Hair follicle dermal papilla cell (primary cell): ENCODE data around the gene MFSD4B.

DNA sequence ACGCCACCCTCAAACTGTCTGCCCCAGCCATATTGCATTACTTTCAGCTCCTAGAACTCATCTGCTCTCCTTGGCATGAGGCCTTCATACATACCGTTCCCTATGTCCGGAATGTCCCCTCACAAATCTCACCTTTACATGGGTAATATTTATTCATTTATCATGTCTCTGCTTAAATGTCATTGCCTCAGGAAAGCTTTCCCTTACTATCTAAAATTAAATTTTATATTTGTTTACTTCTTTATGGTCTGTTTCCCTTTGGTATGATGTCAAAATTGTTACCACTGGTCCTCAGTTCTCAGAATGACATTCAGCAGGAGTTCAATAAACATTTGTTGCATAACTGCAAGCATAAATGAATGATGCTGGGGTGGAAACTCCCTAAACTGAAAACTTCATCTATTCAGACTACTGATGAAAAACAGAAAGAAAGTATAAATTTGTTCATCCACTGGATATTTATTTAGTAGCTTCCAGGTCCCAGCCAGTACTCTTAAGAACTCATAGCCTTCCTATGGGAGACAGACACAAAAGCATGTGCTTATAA lies 3.1 kb downstream of the SESN1 start:
- CAGE, long polyA plus RNA = no peak

DNA sequence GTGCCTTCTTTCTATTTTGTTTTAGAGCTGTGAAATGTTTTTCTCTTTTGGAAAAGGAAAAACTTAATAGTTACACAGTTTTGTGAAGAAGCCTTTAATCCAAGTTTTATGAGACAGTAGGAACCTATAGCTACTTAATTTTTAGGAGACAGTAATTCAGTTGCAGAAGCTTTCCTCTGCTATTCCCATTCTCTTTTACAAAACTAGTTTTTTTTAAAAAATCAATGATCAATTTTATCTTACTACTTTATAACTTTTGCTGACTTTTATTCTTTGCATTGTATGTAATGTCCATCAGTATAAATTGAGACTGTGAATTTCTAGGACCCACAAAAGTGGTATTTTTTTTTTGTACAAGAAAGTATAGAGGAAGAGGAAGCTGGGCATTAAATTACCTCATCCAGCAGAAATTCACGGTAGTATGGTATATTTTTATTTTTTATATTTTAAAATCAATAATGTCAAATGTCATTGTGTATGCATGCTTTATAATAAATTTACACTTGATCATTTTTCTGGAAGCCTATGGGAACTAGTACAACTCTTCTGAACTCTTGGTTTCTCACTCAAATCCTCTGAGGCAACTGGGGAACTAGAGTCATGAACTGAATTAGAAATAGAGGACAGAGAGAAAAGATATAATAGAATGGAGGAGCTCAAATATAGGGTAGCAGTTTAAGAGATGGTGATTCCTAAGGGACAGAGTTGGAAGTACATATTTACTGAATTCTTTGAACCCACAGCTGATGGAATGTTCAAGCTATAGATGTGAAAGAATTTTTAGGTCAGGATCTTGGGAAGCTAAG lies 68.3 kb downstream of the CEP57L1 start:
- CAGE, long polyA plus RNA = no peak

GRCh38 chr6:109252062-109252655 lies 130.1 kb downstream of the CD164 start:
- CAGE, long polyA plus RNA = no peak

DNA sequence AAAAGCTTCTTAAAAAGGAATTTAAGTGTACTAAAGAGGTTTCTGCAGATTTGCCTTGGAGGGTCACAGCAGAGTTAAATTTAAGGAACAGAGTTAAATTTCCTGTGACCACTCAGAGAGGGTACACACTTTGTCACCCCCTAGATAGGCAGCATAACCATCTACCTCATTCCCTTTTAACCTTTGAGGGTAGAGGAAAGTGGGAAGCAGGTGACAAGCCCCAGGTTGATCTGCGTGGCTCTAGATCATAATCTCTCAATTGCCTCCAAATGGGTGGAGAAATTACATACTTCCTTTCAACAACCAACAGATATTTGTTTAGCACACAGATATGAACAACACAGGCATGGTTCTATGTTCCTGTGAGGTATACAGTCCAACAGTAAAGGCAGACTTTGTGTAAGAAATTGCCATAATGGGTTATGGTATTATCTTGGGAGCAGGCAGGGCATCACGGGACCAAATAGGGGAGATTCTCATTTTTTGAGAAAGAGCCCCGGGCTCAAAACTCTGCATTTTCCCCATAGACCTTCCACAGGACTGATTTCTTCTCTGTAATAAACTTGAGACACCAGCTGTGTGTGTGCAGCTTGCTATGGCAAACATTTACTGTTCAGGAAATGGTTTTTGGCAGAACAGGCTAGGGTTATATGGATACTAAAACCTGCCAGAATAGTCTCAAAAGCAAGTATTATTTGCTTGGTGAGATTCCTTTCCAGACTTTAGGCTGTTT lies 126.3 kb downstream of the CD164 start:
- CAGE, long polyA plus RNA = no peak

DNA sequence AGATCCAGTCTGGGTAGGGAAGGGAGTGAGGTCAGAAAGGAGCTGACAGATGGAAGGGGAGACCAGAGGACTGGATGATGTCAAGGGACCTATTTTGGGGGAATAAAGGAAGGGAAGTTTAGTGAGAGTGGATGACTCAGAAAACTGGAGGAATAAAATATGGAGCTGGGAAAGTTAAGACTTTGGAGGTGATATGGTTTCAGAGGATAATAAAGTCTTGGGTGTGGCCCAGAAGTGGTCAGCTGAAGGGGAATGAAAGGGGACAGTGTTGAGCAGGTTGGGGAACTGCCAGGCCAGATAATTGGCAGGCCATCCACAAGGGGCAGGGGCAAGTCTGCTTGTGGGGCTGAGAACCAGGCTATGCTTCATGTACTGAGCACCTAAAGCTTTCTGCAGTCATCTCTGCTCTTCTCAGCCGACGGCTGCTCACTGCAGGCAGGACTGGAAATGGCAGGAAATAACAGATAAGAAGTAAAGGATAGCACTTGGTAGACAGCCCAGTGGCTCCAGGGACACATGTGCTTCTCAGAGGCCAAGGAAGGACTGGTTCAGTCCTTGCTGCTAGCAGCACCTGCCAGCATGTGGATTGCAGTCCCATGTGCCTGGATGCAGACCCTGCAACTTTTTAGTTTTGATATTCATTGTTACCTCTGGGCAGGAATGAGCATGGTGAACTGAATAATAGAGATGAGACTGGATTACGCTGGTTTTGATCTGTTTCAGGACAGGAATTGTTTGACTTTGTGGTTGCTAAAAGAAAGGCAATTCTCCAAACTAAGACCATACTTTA lies 89.9 kb downstream of the CD164 start:
- CAGE, long polyA plus RNA = no peak

GRCh38 chr6:109303553-109304557 lies 78.4 kb downstream of the CD164 start:
- CAGE, long polyA plus RNA = no peak

DNA sequence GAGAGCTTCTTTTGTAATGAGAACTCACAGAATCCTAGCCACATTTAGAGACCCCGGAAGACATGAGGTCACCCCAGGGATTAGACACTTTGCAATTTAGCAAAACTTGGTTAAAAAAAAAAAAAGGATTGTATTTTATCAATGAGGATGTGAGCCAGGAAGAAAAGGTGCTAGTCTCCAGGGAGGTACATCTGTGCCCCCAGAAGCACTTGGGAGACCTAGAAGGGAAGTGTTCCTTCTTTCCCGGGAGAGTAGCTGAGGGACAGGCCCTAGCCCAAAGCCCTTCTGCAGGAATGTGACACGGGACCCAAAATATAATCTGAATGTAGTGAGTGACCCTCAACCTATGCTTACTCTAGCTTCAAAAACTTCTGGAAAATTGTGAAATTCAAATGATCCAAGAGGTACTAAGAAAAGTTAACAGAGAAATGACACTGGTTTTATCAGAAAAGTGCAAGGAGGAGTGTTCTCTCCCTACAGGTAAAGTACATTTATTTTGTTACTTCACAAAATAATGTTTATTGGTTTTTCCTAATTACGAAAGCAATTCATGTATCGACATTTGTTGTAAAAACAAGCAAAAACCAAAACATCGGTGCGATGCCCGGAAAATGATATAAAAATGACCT lies 65.7 kb downstream of the CD164 start:
- CAGE, long polyA plus RNA = no peak

- CAGE, long polyA plus RNA = no peak
Observed at GRCh38 chr6:109320138-109320486, 62.2 kb downstream of the CD164 start.

- CAGE, long polyA plus RNA = no peak
Observed at GRCh38 chr6:109384347-109385057, 2.2 kb upstream of the CD164 start.

DNA sequence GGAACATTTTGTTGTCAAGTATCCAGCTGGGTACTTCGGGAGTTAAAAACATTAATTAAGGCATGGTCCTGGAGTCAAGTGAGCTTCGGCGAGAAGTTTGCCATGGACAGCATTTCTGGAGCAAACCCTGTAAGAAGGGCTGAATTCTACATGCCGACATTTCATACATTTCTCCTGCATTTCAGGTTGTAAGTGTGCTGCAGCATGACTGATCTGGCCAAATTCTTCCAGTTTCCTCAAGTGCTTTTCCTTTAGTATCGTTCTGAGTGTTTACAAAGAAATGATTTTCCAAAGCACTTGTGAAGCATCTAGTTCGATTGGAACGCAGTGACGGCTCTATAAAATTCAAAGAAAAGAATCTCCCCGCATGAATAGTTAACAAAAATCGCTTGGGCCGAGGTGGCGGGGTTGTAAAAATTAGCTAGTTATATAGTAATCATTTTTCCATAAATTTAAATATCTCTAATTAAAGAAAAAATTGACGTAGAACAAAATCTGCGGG lies 728 bp downstream of the PPIL6 start:
- CAGE, long polyA plus RNA = no peak

- CAGE, long polyA plus RNA = no peak
Observed at GRCh38 chr6:109441215-109441671, 719 bp downstream of the SMPD2 start.

- CAGE, long polyA plus RNA = no peak
Observed at GRCh38 chr6:109771744-109772130, 80.6 kb downstream of the FIG4 start.

DNA sequence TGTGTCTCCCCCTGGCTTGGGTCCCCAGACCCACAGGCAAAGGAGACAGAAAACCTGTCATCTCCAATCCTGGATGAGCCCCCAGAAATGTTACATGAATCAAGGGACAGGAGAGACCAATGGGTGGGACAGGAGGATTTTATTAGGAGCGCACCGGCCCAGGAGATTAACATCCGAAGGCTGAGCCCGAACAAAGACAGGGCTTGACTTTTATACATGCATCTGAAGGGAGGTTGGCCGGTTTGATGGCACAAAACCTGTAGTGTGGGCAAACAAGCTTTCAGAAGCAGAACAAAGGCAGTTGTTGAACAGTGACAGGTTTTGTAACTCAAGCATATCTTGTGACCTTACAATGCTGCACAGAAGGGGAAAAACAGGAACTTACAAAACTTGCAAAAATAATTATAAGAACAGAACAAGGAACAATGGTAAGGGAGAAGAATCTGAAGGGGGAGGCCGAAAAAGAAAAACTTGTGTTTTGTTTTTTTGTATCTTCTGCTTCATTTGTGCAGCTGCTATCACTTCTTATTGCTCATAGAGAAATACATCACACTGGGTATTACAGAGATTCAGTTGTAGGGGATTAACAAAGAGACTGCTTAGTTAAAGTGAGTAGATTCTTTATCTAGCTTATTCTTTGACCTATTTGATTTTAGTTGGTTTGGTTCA lies 83.8 kb upstream of the GPR6 start:
- CAGE, long polyA plus RNA = no peak

DNA sequence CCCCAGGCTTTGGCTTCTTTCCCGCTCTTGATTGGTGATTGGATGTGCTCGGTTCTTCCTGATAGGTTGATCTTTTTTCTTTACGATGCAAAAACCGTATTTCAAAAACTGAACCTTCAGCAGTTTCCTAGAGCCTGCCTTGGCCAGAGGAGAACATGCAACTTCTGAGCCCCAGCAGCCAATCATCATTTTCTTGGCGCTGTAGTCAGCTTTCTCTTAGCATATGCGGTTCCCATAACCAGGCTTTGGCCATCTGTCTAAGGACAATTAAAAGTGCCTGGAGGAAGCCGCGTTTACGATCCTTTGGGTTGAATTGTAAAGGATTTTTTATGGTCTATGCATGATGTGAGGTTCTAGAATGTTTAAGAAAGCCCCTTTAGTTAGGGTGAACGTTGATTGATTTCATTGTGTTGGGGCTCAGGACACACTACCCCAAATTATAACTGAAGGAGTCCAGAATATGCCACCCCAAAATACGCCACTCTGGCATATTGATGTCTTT lies 758 bp upstream of the CDK19 start:
- CAGE, long polyA plus RNA = no peak

DNA sequence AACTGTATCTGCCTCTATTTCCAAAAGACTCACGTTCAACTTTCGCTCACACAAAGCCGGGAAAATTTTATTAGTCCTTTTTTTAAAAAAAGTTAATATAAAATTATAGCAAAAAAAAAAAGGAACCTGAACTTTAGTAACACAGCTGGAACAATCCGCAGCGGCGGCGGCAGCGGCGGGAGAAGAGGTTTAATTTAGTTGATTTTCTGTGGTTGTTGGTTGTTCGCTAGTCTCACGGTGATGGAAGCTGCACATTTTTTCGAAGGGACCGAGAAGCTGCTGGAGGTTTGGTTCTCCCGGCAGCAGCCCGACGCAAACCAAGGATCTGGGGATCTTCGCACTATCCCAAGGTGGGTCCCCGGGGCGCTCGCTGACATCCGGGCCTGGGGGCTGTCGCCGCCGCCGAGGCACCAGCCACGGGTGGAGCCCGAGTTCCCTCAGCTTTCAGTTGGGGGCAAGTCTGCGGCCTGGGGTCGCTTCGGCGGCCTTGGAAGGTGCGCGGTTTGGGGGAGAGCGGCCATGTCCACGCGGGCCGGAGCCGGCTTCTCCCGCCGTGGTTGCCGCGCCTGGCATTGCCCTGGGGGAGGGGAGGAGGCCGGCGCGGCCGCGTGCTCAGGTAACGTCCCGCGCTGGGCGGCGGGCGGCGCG lies 405 bp downstream of the AMD1 start:
- CAGE, long polyA plus RNA = no peak

DNA sequence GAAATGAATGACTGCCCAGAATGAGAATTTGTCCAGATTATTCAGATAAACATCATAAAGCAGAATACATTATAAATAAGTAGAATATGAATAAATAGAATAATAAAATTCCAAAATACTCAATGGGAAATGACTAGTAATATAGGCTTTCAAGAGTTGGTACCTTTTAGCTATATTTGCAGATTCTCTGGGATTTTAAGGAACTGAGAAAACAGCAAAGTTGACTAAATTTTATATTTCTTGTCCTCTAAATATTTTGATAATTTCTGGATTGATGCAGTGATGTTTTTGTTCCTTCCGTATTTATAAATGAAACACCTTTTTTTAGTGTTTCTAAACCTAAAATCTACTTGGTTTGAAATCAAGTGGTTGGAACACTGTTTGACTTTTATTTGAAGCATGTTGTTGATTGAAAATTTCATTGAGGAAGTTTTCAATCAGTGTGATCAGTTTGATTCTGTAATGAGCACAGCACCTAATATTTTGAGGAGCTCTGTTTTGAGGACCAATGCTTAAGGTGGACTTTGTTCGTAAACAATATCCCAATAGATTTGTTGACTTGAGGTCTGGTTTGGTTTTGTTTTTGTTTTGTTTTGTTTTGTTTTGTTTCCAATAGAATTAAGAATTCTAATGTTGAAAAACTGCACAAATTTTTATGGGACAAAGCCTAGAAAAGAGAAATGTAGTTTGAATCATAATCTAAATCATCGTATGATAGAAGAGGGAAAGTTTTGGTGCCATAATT lies 20.5 kb downstream of the AMD1 start:
- CAGE, long polyA plus RNA = no peak

- CAGE, long polyA plus RNA = no peak
Observed at GRCh38 chr6:110952420-110952921, 6.0 kb upstream of the GTF3C6 start.

GRCh38 chr6:111258516-111259821 lies at the start of gene MFSD4B:
Gene MFSD4B, plus strand, starts transcription at chr6:111259339.
- CAGE, long polyA plus RNA = no peak

DNA sequence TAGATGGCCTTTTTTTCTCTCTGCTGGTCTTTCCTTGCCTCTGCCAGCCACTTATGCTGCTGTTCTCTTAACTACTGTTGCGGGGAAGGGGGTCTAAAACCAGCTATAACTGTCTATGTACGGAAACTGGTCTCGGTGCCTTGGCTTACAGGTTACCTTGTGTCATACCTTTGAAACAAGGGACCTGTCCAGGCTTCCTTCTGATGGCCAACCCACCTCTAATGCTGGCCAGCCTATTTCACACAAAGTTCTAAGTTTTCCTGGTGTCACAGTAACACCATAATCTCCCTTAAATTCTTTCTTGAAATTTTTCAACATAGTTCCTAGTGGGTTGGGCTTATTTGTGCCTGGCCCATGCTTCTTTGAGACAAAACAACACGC lies 30.0 kb downstream of the MFSD4B start:
- CAGE, long polyA plus RNA = no peak

DNA sequence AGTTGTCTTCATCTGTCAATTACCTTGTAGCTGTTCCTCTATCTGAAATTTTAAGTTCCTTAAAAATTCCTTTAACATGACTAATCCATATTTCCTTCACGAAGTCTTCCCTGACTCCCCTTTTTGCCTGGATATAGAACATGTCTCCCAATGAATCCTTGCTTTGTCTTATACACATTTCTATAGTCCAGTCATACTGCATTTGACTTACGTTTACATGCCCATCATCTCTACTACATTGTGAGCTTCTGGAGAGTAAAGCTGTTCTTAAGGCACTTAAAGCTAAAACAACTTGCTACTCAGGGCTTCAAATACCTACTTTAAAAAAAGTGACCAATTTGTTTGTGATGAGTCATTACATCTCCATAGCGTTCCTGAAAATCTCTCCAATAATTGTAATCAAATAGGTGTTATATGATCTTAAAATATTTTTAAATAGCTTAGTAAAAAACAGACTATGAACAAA lies 4.9 kb downstream of the REV3L start:
- CAGE, long polyA plus RNA = no peak